AG09309 (cell line): ENCODE measurements around the genes SMS and APOO.

GRCh38 chrX:19946197-19946510 lies 44.7 kb downstream of the BCLAF3 start:
- RRBS, result no CpG with 5 or more reads among the region's 8 CpGs

DNA sequence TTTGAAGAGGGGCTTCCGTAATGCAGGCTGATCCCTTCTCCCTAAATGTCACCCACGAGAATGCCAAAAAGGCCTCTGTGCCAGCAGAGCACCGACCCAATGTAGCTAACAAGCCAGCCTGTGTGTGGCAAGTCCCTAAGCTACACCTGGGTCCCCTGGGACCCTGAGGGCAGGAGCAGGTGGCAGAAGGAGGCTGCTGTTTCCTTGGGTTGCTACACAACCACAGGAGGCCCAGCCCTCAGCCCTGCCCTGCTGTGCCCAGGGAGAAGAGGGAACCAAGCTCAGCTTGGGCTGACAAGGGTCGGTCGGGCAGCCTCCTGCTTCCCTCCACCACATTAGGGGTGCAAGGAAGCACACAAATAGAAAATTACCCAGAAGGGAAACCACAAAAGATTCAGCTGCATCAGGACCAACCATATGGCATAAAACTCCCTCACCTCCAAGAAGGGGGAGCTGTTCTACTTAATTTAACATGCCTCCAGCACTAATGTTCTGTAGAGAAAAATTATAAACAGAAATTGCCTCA lies 55.4 kb downstream of the MAP7D2 start:
- RRBS, result no CpG with 5 or more reads among the region's 5 CpGs

- RRBS, result 27% methylated on average over 6 of the region's 34 CpGs
Measured at GRCh38 chrX:20265956-20266369, 746 bp downstream of the RPS6KA3 start.

DNA sequence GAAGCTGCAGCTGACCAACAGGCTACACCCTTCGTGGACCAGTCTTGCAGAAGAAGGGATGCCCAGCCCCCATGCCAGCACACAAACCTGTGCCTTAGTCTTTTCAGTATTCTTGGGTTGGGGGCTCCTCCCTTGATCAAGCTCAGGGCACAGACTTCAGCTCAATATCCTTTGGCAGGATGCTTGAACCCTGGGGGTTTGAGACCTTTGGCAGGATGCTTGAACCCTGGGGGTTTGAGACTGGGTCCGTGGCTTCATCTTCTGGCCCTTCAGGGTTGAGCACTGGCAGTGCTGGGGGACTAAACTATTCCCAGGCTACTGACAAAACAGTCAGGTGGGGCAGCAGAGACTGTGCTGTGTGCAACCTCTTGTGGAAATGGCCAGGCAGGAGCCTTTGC lies 535.3 kb upstream of the CNKSR2 start:
- RRBS, result no CpG with 5 or more reads among the region's 2 CpGs

- RRBS, result no CpG with 5 or more reads among the region's 30 CpGs
Measured at GRCh38 chrX:21658772-21659347, 730 bp upstream of the KLHL34 start.

- RRBS, result no CpG with 5 or more reads among the region's 5 CpGs
Measured at GRCh38 chrX:21757022-21757658, 776 bp downstream of the SMPX start.

DNA sequence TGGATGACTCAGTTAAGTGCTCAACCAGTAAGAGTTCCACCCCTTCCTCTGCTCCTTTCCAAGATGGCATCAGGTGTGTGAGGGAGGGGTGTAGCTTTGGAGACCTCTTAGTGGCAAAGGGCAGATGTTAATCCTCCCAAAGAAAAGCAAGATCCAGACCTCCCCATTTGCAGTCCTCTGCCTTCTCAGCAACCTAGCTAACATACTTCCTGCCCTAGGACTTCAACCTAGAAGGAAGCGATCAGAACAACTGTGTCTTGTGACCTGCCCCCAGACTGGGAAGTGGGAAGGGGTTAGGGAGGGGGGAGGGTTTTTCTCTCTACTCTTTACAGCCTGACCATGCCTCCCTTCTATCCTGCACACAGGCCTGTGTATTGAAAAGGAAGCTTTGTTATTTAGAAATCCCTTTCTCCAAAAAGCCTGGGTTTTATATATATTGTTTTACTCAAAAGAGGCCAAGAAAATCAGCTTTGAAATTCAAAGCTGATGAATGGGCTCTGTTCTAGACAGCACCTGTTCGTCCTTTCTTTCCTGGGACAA lies 35.3 kb upstream of the SMS start:
- RRBS, result no CpG with 5 or more reads among the region's 2 CpGs

GRCh38 chrX:21940105-21941245 lies at the start of gene SMS:
TSS of gene SMS (plus strand) at chrX:21940709.
- RRBS, result 24% methylated on average over 48 of the region's 122 CpGs

DNA sequence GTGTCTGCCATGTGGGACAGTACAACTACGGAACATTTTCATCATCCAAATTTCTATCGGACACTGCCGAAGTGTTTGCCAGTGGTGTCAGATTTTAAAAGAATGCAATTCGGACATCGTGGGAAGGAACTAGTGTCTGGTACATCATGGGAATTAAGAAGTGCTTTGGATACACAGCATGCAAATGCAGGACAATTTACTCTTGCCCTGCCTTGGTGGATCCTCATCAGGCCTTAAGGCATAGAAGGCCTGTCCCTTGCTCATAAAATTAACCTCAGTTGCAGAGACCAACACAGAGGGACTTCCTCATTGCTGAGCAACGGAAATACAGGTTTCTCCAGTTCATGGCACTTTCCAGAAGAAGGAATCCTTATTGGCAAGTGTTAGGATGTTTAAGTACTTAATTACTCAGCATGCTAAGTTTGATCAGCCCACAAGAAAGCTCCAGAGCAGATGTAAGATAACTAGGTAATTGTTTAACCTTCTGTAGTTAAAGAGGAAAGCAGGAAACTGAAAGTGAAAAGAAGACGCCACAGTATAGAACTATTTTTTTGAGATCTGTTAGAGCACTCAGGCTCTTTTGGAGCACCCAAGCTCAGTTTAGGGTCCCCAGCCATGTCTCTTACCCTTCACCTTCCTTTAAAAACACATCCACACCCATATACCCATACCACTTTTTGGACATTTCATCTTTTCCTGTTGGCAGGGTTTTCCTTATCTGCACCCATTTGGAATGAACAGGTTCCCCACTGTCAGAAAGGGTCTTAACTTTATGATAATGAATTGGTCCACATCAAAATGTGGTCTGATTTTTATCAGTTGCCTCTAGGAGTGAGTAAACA lies 33.5 kb downstream of the SMS start:
- RRBS, result no CpG with 5 or more reads among the region's 7 CpGs

GRCh38 chrX:21993001-21993751 lies 38.9 kb upstream of the PHEX start:
- RRBS, result no CpG with 5 or more reads among the region's 11 CpGs

GRCh38 chrX:23335875-23336529 lies 1.4 kb downstream of the PTCHD1 start:
- RRBS, result no CpG with 5 or more reads among the region's 11 CpGs

- RRBS, result no CpG with 5 or more reads among the region's 2 CpGs
Measured at GRCh38 chrX:23773570-23774117, 9.3 kb upstream of the SAT1 start.

DNA sequence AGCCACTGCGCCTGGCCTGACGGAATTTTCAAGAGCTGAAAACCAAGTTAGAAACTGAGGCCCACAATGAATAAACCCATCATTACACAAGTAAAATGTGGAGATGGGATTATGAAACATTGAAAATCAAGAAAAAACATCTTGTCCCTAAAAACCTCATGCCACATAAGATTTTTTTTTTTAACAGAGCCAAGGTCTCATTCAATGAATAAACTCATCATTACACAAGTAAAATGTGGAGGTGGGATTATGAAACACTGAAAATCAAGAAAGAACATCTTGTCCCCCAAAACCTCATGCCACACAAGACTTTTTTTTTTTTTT lies 4.1 kb downstream of the SAT1 start:
- RRBS, result no CpG with 5 or more reads among the region's 2 CpGs

DNA sequence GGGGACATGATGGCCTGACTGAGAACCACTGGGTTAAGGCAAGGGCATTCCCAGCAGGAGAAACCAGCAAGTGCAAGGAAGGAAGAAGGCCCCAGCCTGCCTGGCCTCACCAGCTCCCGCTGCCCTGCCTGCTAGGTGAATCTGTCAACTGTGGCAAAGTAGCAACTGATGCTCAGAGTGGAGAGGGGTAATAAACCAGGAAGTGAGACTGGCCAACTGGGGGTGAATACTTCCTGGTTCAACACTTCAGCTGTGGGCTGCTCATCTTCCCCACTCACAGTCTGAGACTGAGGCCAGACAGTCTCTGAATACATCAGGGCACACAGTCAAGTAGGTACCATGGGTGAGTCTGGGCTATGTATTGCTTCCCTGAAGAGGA lies 34.3 kb downstream of the SAT1 start:
- RRBS, result no CpG with 5 or more reads among the region's 1 CpG

DNA sequence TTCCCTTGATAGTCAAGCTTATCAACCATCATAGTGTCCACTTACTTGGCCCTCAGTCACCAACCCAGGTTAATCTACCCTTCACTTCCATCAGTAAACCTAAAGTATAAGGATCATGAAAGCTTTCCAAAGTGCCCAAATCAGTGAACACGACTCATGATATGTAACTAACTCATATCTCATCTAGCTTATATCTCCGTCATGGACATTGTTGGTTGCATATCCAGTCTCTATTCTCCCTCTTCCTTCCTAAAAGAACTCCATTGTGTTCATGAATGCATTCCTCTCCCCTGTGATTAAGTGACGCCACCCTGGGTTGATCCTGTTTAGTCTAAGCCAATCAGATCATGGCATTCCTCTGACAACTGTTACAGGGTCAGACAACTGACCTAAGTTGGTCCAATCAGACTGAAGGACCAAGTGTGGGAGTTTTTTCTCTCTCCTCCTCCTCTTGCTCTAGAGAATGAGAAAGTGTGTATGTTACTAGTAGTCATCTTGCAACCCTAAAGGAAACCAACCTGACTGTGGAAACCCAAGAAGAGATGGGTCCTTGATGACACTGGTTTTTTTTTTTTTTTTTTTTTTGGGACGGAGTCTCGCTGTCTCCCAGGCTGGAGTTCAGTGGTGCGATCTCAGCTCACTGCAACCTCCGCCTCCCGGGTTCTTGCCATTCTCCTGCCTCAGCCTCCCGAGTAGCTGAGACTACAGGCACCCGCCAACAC lies 3.6 kb downstream of the APOO start:
- RRBS, result no CpG with 5 or more reads among the region's 10 CpGs

- RRBS, result 28% methylated on average over 41 of the region's 95 CpGs
Measured at GRCh38 chrX:23907060-23908251, at the start of gene APOO. TSS of gene APOO (minus strand) at chrX:23907938.

DNA sequence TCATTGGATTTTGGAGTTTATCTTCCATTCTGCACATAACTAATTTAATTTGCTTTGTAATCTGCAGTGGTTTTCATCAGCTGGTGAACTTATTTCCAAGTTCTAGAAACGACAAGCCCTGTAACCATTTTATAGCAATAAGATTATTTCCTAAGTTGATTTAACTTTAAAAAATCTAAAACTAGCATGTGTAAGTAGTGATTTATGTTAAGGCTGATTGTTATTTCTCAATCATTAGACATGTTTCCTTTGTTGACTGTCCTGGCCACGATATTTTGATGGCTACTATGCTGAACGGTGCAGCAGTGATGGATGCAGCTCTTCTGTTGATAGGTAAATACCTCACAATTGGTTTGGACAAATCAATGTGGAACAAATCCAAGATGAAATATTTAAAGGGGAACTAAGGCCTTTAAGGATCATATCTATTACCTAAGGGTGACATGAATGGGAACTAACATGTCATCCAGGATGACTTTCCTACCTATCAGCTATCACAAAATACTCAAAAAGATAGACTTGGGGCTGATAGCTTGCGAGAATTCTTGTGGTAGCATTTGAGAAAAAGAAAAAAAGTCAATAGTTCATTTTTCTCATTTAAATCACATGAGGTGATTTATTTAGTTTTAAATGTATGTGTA lies 5.2 kb downstream of the EIF2S3 start:
- RRBS, result no CpG with 5 or more reads among the region's 4 CpGs

GRCh38 chrX:24426381-24426731 lies 38.7 kb upstream of the PDK3 start:
- RRBS, result no CpG with 5 or more reads among the region's 1 CpG

GRCh38 chrX:24545388-24546083 lies 80.5 kb downstream of the PDK3 start:
- RRBS, result no CpG with 5 or more reads among the region's 10 CpGs